H4 (cell line): ENCODE measurements around the genes ROGDI, PPL and ABAT.

DNA sequence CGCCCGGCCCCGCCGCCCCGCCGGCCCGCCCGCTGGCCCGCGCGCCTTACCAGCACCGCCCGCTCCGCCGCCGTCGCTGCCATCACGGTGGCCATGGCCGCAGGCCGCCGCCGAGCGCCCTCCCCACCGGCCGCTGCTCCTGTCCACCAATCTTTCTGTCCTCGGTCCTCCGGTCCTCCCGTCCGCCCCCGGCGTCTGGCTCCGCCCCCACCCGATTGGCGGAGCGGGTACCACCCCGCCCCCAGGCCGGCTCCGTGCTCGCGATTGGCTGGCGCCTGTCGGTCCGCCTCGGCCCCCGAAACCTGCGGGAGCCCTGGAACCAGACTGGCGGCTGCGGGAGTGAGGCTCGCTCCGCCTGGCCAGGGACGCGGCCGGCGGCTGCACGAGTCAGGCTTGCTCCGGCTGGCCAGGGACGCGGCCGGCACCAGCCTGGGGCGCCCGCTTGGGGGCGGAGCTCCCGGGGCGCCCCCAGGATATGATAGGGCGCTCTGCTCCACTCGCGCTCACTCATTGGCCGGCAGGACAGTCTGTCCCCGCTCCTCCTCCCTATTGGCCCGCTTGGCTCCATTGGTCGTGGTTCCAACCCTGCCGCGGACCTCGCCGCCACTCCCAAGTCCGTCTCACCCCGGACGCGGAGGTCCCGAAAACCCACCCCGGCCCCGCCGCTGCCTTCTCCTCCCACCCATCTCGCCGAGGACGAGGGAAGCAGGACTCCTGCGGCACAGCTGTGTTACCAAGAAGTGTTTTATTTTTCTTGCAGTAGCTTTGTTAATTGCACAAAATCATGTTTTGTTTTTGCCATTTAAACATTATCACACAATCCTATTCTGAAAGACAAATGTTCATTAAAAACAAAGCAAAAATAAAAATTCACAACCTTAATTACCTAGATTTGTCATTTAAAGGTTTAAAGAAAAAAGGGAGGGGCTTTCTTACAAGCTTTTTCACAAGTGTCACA lies at the start of gene ROGDI:
Gene ROGDI, minus strand, starts transcription at position 157 of the 958 bp plus-strand sequence.
- RAMPAGE, long total RNA: start-site peak on the minus strand centred at position 164 of the sequence, 33 bp wide, 24 reads

DNA sequence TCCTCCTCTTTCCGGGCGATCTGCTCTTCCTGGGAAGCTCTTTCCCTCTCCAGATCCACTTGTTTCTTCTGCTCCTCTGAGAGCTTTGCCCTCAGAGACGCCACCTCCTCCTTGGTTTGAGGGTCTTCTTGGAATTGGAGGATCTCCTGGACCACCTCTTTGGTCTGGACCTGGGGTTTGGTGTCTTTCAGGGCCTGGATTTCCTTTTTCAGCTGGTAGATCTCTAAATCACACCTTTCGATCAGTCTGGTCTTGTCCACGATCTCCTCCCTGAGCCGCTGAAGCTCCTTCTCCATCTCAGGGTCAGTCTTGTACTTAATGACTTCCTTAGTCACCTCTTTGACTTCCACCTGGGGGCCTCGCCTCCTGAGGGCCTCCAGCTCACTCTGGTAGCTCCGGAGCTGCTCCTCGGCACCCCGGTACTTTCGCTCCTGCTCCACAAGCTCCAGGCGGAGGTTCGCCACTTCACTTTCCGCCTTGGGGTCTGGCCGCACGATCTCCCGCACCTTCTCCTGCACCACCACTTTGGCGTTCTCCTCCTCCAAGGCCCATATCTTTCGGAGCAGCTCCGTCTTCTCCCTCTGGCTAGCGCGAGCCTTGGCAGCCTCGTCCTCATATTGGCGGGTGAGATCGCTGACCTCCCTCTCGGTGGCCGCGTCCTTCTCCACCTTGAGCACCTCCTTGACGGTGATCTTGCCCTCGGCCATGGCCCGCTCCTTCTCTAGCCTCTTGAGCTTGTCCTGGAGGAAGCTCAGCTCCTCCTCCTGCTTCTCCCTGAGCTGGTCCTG lies 37.5 kb downstream of the UBN1 start:
- RAMPAGE, long total RNA: no peak

GRCh38 chr16:4918494-4919473 lies 18.2 kb downstream of the PPL start:
- RAMPAGE, long total RNA: no peak

DNA sequence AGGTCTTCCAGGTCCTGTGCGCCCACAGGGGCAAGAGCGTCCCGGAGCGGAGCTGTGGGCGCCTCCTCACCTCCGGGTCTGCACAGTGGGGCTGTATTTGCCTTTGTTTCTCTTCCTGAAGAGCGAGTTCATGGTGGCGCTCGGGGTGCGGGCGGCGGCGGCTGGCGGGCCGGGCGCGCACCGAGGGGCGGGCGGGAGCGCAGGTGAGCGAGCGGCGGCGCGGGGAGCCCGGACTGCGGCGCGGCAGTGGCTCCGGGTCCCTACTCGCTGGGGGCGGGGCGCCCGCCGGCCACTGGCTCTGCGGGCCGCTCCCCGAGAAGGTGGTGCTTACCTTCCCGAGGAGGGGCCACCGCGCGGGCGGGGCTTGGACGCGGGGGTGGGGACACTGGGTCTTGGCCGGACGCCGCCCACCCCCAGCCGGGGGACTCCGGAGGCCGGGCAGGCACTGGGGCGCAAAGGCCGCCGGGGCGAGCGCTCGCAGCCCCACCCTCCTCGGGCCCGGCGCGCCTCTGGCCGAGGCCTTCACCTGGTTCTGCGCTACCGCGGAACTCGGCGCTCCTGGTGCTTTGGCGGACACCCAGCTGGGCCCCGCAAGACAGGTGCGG lies at the start of gene PPL:
Gene PPL, minus strand, starts transcription at position 235 of the 605 bp plus-strand sequence.
- RAMPAGE, long total RNA: no peak

GRCh38 chr16:5020430-5020954 lies 13.2 kb downstream of the NAGPA start:
- RAMPAGE, long total RNA: no peak

DNA sequence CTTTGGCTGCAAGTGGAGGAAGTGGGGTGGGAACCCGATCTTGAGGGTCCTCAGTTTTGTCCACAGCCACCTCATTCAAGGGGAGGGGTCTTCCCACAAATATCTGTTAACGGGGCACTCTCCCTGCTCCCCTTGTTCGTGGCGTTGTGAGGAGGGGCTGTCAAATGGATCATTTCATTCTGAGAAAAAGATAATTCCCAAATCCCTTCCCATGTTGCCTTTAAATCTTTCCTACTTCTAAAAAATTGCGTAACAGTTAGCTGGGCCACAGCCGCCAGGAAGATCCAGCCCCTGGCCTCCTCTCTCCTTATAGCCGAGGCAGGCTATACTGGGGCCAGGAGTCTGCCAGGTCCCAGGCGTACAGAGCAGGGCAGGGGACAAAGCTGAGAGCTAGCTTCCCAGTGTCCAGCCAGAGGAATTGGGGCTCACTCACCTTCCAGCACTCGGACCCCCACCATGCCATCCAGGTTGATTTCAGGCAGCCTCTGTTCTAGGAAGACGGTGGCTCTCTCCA lies 431 bp downstream of the C16orf89 start:
- RAMPAGE, long total RNA: no peak

GRCh38 chr16:5117407-5117891 lies 19.9 kb upstream of the EEF2KMT start:
- RAMPAGE, long total RNA: no peak

- RAMPAGE, long total RNA: no peak
Measured at GRCh38 chr16:7303541-7304590, 1285.0 kb downstream of the RBFOX1 start.

GRCh38 chr16:7389833-7390283 lies 1200.5 kb downstream of the TMEM114 start:
- RAMPAGE, long total RNA: no peak

DNA sequence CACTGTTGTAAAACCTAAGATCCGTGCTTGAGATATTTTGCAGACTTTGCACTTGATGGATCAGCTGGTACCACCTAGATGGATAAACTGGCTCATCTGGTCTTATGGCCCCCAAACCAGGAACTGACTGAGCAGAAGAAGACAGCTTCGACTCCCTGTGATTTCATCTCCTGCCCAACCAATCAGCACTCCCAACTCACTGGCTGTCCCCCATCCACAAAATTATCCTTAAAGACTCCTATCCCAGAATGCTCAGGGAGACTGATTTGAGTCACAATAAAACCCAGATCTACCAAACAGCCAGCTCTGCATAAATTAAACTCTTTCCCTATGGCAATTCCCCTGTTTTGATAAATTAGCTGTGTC lies 477.2 kb downstream of the TMEM114 start:
- RAMPAGE, long total RNA: no peak

- RAMPAGE, long total RNA: no peak
Measured at GRCh38 chr16:8651475-8651943, 22.9 kb upstream of the ABAT start.

DNA sequence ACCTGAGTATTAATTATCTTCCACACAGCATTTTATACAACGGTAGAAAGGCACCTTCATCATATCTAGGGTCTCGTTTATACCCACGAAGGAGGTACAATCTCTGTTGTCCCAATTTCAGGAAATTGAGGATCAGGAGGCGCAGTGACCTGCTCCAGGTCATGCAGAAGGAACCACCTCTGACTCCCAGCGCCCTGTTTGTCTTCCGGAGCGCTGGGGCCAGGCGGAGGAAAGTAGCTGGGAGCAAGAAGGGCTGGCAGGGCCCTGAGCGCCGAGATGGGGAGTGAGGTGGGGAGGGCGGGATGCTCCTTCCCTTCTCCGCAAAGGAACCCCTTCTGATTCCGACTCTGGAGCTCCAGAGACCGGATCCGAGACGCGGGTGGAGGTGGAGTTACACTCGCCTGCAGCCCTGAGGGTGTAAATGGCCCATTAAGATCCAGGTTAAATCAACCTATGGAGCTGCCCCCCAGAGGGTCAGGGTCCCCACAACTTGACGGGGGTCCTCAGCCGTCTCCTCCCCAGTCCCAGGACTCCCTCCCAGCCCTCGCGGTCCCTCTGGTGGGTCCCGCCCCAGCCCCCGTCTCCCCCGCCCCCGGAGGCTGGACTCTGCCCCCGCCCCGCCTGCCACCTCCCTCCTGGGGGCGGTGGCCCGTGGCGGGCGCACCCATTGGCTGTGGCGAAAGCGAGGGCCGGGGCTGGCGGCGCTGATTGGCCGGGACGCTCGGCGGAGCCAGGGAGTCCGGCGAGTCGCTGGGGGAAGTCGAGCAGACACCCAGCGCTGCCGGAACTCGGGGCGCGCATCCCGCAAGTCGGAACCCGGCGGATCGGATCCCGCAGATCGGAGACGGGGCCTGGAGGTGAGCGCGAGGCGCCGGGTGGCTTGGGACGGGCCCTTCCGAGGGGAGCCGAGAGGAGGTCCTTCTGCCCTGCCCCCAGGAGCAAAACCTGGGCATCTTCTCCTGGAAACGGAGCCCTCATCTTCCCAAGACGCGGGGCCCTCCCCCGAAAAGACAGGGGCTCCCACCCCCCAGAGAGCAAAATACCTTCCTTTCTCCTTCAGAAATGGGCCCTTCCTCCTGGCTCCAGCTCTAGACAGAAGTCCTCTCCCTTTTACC lies at the start of gene ABAT:
Gene ABAT, plus strand, starts transcription at position 763 of the 1,115 bp plus-strand sequence.
- RAMPAGE, long total RNA: start-site peak on the plus strand centred at position 748 of the sequence, 31 bp wide, 9 reads

DNA sequence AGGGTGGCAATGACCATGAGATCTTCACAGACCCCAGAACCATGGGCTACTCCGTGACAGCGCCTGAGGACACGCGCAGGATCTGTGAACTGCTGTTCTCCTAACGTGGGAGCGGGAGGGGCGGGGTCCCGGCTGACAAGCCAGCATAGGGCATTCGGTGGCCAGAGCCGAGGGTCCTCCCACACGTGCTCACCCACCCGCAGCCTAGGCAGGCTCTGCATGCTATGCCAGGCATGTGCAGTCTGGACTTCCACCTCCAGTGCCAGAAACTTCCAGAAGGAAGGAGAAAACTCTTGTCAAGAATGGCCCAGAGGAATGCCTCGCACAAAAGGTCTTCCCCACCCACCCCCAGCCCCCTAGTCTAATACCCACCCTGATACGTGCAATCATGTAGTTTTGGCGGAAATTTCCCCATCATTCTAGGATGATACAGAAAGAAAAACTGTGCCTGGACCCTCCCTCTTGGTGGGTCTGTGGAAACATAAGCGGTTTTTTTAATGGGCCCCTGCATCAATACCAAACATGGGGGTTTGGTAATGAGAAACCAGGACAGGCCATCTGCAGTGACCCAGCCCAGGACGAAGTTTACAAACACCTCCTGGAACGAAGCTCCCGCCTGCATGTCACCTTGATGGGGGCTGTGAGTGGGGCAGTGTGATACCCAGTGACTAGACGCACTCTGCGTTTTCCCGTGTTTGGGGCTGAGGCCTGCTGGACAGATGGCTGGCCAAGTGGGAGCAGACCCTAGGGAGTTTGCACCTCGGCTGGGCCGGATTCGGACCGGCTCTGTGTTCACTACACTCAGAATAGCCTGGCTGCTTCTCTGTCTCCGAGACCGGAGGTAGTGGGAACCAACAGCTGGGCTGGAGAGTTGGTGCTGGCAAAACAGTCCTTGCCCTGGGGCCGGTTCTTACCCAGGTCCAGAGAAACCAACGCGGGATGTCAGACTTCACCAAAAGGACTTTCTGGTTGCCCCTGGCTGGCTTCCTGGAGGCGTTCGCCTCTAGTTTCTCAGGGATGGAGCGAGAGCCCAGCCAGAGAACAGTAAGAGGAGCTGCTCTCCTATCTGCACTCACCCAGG lies 20.7 kb downstream of the CARHSP1 start:
- RAMPAGE, long total RNA: no peak

DNA sequence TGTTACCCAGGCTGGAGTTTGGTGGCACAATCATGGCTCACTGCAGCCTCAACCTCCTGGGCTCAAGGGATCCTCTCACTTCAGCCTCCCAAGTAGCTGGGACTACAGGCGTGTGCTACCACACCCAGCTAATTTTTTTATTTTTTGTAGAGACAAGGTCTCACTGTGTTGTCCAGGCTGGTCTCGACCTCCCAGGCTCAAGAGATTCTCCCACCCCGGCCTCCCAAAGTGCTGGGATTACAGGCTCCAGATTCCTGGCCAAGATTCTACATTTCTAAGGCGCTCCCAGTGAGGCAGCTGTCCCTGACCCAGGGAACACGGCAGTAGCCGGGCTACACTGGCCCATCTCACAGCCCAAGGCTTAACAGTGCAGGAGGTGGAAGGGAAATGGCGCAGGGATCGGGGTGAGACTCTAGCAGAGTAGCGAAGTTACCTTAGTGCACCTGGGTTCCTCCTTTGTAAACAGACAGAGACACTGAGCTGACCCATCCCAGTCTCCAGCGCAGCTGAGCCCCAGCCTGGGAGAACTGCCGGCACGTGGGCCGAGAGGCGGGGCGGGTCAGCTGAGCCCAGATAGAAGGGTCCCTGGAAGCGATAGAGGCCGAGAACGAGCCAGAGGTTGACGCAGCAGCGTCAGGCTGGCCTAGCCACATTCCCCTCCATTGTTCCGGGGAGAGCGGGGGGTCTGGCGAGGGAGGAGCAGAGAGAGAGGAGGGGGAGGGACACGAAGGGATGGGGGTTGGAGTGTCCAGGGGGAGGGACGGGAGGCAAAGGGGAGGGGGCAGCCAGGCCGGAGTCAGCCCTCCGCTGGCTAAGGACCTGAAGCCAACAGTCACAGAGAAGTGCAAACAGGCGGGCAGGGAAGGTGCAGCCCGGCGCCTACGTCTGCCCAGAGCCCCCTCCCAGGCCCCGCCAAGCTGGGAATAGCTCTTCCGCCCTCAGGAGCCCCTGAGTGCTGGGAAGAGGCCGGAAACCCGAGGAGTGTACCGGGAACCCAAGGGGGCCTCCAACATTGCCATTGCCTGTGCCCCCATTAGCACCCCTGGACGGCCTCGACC lies 2.5 kb downstream of the CARHSP1 start:
- RAMPAGE, long total RNA: no peak

- RAMPAGE, long total RNA: no peak
Measured at GRCh38 chr16:8886082-8886838, 4.1 kb downstream of the LITAFD start.

GRCh38 chr16:8898234-8898703 lies 16.1 kb downstream of the LITAFD start:
- RAMPAGE, long total RNA: no peak

GRCh38 chr16:8916273-8916740 lies 34.2 kb downstream of the LITAFD start:
- RAMPAGE, long total RNA: no peak

GRCh38 chr16:8922483-8922812 lies 40.3 kb downstream of the LITAFD start:
- RAMPAGE, long total RNA: no peak

DNA sequence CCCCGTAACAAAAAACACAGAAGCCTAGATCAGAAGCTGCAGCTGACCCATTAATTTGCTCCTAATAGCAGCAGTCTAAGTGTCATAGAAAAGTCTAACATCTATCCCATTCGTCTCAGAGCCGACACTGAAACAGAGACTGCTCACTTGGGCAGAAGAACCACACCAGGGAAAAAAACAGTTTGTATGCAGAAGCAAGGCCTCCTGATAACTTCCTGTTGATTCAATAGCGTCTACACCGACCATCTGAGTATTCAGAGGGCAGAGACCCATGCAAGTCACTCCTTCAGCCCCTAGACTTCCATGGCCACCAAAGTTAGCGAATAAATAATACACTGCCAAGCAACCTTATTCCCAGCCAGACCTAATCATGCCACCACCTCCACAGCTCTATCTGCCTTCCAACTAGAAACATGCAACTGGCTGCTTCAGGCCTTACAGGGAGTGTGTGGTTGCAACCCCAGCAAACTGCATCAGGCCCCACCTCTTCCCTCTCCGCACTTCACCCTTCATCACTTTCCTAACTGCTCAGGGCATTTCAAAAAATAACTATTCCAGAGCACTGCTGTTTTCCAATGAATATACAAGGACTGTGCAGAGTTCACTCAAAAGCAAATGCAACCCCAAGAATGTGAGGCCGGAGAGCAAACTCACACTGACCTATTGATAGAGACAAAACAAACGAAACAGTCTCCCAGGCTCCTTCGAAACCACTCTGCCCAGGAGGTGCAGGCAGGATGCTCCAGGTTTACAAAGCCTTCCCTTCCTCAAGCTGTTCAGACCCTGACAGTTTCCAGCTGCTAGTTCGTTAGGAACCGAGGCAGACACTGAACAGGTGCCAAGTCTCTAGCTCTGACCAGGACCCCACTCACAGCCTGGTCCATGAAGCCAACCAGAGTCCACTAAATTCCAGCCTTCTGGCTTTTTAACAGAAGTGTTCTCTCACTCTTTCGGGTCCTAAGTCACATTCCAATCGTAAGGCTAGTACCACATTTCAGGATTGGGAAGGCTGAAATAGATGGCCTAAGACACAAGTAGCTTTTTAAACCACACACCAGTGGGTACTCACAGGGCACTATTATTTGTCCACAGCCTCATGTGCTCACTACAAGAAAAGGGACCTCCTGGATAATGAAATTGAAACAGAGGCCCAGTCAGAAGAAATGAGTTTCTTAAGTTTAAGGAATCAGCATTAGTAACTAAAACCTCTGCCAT lies 3.5 kb downstream of the USP7 start:
- RAMPAGE, long total RNA: no peak

DNA sequence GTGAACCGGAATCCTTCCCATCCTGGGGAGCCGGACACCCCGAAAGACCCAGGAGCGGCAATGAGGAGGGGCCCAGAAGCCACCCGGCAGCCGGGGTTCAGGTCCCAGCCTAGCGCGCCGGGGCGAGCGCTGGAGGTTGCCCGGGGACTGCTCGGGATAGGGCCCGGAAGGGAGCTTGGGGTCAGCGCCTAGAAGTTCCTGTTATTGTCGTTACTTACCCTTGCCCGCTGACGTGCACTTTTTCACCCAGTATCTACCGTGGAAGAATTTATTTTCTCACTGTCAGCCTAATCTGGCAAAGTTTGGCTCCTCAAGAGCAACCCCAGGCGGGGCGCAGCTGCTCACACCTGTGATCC lies 448 bp upstream of the USP7 start:
- RAMPAGE, long total RNA: no peak